Measurements from ENCODE around the gene ZNF26.

DNA sequence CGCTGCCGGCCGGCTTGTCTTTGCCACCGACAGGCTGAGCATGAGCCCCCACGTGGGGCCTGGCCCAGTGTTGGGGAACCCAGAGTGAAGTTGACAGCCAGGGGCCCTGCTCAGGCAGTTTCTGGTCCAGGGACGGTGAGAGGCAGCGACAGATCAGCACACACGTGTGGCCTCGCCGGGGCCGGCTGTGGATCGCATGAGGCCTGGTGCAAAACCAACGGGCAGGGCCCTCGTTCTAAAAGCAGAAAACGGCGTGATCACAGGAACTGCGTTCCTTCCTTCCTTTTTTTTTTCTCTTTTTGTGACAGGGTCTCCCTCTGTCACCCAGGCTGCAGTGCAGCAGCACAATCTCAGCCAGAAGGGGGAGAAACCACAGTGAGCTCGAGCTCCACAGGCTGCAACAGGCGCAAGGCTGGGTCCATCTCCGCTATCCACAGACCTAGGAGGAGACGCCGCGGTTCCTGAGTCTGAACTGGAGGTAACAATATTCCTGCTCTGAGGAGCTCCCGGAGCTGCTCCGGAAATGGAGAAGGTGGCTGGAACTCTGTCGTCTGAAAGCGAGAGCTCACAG, 50.5 kb upstream of the FBRSL1 start:
- RRBS, 2 experiments = 83% methylated on average over 2 of the region's 27 CpGs; no CpG with 5 or more reads in 1 of the 2 experiments

DNA sequence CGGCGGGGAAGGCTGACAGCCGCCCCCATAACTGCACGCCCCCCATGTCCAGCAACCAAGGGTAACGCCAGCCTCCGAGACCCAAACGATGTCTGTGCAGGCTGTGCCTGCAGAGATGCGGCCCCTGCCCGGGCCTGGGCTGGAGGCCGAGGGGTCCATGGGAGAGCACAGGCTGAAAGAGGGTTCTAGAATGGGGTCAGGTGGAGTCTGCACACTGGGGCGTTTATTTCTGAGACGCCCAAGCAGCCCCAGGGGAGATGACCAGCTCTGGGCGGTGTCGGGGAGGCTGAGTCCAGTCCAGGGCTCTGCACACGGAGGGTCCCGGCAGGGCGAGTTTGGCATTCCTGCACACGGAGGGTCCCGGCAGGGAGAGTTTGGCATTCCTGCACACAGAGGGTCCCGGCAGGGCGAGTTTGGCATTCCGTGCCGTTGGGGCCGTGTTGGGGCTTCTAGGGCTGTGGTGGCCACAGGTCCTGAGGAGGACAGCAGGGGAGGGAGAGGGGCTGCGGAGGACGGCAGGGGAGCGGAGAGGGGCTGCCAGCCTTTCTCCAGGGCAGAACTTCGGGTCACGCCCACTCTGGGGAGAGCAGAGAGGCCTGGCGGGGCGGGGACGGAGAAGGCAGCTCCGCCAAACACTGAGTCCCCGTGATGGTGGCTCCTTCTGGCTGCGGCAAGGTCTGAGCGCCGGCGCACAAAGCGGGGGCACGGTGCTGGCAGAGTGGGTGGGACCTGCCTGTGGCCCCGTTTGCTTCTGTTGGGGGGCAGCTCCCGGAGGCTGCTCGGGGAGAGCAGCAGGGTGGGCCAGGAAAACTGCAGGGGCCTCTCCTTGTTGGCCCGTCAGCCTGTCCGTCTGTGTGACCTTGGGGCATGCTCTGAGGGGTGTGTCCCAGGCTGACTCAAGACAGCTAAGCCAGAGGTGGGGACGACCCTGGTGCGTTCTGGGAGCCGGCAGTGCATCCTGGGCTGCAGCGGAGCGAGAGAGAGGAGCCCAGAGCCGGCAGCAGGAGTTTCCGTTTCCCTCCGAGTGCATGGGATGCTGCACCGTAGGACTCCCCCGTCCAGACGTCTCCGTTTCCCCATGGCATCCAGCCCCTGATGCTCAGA, 60.1 kb downstream of the FBRSL1 start:
- RRBS, 2 experiments = 72 to 82% methylated on average over 10 of the region's 57 CpGs

- RRBS, 2 experiments = 2 to 9% methylated on average over 19 to 22 of the region's 53 CpGs
Observed at GRCh38 chr12:132560425-132560897, 49.9 kb downstream of the LRCOL1 start.

DNA sequence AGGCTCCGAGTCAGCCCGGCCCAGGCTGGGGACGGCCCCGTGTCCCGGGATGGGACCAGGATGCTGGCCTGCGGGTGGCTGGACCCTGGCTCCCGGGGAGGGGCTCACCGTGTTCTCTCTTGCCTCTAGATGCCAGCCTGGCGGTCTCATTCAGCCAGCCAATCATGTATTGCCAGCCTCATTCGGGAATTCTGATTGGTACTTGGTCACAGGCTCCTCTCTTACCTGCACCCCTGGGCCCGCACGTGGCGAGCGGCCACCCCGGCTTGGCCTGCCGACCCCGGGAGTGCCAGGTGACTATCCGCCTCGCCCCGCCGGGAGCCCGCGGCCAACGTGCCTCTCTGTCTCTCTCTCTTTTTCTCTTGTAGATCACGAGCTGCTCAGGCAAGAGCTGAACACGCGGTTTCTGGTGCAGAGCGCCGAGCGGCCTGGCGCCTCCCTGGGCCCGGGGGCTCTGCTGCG, 39.4 kb downstream of the LRCOL1 start:
- RRBS, 2 experiments = 94 to 98% methylated on average over 3 to 8 of the region's 33 CpGs

DNA sequence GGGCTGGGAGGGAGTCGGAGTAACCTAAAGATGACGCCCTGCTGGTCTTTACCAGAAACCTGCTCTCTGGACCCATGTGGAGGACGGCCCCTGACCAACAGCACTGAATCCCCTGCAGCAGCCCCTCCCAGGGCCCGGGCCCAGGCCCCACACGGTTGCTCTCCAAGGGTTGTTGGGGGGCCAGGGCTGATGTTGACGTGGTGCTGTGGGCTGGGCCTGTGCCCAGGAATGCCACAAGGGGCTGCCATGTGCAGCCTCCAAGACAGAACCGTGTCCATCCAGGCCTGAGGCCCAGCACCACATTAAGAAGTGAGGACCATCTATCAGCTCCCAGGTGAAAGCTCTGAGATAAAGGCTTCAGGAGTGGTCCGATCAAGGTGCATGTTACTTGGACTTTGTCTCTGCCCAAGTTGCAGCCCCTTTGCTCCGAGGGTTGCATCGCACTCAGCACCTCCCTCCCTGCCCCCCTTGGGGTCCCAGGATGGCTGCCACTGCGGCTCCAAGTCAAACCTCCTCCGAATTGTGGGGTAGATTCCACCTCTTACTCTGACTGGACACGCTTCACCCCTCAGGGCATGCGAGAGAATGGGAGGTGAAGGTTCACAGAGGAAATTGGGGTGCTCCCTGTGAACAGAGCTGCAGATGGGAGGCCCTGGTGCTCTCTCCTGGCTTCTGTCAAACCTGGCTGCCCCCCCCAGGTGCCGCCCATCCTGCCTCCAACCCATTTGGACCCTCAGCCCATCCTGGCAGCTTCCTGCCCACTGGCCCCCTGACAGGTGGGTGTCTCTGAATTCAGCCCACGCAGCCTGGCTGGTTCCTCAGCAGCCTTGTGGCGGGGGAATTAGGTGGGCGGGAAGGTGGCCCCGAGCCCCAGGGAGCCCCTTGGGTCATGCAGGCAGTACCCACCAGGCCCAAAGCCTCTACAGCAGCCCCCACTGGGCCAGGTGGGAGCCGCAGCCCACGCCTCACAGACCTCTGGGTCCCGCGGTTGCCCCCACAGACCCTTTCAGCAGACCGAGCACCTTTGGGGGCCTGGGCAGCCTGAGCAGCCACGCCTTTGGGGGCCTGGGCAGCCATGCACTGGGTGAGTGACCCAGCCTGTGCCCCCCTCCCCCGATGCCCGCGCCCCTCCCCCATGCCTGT, 29.3 kb downstream of the LRCOL1 start:
- RRBS, 2 experiments = no CpG with 5 or more reads among the region's 28 CpGs

DNA sequence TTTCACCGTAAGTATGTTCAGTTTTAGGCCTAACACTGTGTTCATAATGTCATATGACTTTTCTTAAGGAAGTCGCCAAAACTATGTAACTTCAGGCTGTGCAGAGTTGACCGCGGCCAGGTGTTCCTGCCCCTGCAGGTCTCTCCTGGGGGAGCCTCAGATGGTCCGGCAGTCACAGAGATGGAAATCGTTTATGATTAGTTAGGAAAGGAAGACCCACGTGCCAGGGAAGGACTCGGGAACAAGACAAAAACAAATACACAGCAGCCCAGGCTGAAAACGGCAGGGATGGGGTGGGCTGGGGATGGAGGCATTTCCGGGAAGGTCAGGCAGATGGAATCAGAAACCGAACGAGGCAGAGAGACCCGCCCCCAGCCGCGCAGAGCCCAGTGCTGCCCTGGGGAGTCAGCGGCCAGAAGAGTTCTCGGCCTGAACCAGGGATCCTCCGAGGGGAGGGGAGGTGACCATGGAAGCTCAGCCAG, 8.0 kb downstream of the LRCOL1 start:
- RRBS, 2 experiments = no CpG with 5 or more reads among the region's 18 CpGs

- RRBS, 2 experiments = no CpG with 5 or more reads among the region's 26 CpGs
Observed at GRCh38 chr12:132602809-132603356, 7.5 kb downstream of the LRCOL1 start.

DNA sequence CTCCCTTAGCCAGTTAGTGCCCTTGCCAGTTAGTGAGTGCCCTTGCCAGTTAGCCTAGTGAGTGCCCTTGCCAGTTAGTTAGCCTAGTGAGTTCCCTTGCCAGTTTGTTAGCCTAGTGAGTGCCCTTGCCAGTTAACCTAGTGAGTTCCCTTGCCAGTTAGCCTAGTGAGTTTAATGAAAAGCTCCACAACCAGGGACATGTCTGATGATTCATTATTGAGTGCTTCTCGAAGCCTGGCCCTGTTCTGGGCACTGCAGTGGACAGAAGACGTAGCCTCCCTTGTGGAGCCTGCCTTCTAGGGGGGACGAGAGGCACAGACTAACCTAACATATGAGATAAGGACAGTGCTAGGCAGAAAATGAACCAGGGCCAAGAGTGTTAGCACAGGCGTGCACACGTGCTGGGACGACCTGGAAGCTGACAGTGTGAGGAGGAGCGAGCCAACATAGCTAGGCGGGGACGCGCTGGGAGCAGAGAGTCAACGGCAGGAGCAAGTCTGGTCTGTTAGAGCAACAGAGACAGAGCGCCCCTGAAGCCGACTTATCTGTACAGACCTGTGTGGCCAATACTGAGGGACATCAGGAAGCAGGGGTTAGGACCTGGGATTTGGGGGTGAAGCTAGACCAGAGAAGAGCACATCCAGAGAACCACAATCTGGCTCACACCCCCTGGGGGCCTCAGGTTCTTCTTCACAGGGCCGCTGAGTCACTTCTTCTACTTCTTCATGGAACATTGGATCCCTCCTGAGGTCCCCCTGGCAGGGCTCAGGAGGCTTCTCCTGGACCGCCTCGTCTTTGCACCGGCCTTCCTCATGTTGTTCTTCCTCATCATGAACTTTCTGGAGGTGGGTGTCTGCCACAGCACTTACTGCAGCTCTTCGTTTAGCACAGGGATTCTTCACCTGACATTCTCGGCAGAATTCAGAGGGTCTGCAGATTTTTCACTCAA, 8.1 kb downstream of the PXMP2 start:
- RRBS, 2 experiments = no CpG with 5 or more reads among the region's 19 CpGs

GRCh38 chr12:132740769-132741028, 20.9 kb downstream of the ANKLE2 start:
- RRBS, 2 experiments = no CpG with 5 or more reads among the region's 9 CpGs

GRCh38 chr12:132796449-132796926, 32.2 kb downstream of the GOLGA3 start:
- RRBS, 2 experiments = no CpG with 5 or more reads among the region's 14 CpGs

DNA sequence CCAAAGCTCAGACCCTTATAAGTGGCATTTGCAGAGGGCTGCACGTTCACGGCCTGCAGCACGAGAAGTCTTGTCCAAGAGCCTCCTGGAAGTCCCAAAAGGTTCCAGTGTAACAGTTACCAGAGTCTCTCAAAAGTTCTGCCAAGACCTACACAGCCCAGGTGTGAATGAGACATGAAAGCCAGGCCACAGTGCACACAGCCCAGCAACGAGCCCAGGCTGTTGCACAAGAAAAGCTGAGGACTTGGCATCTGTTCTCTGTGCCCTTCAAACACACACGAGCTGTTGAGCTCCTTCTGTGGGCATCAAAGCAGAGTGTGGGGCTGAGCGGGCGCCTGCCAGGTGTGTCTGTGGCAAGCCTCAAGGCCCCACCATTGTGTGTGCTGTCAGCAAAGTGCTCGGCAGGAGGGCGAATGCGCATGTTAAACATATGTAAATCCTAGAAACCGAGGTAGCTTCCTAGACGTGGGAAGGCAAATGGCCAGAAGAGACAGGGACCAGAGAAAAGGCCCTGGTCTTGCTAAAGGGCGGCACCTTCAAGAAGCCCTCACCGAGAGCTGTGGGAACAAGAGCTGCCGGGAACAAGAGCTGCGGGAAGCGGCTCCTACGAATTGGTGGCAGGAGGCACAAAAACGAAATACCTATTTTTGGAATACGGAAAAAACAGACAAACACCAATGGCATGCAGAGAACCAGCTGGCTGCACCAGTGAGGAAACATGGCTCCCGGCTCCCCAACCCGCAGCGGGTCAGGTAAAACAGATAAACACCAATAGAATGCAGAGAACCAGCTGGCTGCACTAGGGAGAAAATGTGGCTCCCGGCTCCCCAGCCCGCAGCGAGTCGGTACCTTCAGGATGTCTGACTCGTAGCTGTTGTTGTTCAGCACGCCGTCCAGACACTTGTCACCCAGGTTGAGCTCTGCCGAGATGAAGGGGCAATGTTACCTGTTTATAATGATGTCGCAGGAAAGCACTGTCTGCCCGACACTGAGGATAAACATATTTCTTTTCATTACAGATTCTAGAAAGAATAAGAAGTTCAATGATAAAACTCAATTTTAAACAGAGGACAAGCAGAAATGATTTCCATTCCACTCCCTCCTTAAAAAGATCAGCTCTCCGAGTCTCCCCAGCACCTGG, 18.9 kb upstream of the GOLGA3 start:
- RRBS, 2 experiments = 95 to 98% methylated on average over 4 of the region's 34 CpGs

DNA sequence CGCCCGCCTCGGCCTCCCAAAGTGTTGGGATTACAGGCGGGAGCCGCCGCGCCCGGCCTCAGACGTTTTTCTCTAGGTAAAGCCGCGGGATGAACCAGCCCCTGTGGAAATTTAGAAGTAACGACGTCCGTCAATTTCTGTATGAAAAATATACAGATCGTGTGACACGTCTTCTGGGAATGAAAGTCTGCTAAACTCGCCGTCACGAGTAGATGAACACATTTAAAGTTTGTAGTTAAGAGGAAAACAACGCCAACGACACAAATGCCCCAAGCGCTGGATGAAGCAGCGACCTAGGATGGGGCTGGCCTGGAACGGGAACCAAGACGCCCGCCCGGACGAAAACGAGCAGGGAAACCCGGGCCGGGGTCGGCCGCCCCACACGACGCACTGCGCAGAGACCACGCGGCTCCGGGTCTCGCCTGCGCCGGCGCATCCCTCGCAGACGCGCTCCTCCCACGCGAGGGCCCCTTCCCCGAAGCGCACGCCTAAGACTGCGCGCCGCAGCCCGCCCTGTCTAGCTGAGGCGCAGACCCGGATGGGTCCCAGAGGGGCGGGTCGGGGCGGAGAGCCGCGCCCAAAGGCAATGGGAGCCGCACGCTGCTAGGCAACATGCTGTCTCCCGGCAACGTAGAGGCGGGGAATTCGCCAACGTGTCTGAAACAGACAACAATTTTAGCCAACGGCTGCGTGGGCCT, 20.7 kb upstream of the CHFR start:
- RRBS, 2 experiments = 78 to 87% methylated on average over 16 to 26 of the region's 71 CpGs

DNA sequence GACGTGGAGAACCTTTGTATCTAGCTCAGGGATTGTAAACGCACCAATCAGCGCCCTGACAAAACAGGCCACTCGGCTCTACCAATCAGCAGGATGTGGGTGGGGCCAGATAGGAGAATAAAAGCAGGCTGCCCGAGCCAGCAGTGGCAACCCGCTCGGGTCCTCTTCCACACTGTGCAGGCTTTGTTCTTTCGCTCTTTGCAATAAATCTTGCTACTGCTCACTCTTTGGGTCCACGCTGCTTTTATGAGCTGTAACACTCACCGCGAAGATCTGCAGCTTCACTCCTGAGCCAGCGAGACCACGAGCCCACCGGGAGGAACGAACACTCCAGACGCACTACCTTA, 16.6 kb downstream of the ZNF605 start:
- RRBS, 2 experiments = no CpG with 5 or more reads among the region's 16 CpGs

- RRBS, 2 experiments = 1 to 6% methylated on average over 28 to 41 of the region's 78 CpGs
Observed at GRCh38 chr12:132986163-132987112, at the start of gene ZNF26. Gene ZNF26 (plus strand): TSS chr12:132986367.

DNA sequence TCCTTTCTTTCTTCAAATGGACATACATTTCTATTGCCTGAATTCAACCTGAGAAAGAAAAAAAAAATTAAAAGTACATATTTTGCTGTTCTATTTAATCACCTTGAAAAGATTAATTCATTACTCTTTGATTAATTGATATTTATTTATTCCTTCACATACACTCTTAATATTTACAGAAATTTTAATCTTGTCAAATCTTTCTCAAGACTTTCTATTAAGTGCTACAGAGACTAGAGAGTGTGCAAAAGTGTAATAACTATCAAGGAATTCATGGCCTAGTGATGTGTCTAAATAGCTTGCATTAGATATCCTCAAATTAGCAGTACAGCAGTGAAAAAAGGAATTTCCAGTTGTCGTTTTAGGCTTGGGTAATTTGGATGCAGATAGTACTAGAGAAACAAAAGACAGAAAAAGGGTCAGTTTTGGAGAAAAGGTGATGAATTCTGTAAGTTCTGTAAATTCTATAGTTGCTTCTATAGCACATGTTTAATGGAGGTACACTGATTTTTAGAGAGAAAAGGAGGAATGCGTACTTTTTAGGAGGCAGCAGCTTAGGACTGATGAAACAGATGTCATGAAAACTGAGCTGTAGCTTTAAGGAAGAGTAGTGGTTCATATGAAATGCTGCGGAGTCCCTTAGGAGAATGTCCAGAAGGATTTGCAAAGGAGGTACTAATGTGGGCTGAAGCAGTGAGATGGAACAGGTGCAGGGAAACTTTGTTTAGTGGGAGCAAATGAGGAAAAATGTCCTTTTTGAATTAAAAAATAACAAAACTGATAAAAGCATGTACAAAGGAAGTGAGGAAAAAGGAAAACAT, 3.7 kb downstream of the ZNF140 start:
- RRBS, 2 experiments = no CpG with 5 or more reads among the region's 3 CpGs

- RRBS, 2 experiments = no CpG with 5 or more reads among the region's 3 CpGs
Observed at GRCh38 chr12:133202627-133203704, 21.7 kb downstream of the ZNF268 start.